Mesenchymal stem cell of the bone marrow (primary cell): ENCODE data around the genes AFP, BTC and NUP54.

GRCh38 chr4:73257706-73257878 is 1.0 kb downstream of the ANKRD17 start:
- CAGE, long polyA plus RNA = no peak

DNA sequence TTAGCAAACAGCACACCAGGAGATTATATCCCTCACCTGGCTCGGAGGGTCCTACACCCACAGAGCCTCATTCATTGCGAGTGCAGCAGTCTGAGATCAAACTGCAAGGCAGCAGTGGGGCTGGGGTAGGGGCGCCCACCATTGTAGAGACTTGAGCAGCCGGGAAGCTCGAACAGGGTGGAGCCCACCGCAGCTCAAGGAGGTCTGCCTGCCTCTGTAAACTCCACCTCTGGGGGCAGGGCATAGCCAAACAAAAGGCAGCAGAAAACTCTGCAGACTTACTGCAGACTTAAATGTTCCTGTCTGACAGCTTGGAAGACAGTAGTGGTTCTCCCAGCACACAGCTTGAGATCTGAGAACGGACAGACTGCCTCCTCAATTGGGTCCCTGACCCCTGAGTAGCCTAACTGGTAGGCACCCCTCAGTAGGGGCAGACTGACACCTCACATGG is 61.1 kb upstream of the ANKRD17 start:
- CAGE, long polyA plus RNA = no peak

GRCh38 chr4:73436097-73436531 is at the start of gene AFP:
TSS of gene AFP (plus strand) at chr4:73436221.
- CAGE, long polyA plus RNA = no peak

DNA sequence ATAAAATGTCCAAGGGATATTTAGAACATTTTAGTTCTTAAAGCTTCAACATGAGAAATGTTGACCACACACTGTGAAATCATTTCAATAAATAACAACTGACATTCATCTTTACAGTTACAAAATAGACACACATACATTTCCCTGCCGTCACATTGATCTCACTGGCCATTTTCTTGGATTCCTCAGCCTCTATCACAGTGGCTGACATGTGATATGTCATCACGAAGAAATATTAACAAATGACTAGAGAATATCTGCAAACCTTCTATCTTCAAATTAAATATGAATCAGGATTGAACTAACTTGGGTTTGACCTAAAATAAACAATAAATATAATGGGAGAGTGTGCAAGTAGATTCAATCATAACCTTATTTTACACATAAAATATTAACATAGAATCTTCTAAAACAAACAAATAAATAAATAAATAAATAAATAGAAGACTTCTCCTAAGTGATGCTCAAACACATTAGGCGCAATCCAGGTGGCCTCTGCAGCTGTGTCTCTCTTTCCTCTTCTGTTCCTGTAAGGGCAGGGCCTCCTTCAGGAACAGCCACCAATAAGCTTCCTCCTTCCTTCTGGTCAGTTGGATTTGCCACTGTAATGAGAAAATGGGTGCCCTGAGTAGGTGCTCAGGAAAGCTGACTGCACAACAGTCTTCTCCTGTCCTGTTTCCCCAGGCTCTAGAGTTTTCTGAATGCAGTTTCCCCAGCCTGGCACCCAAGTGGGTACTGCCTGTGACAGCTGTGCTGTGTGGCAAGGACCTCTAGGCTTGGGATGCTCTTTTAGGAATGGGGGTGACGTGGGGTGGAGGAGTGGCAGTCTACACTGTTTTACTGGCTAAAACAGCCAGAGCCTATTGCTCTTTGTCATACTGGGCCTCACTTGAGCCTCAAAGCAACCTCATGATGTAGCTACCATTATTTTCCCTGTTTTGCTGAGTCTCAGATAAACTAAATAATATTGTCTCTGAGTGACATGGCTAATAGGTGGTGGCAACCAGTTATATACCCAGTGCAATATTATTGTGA is 1.5 kb downstream of the CXCL2 start:
- CAGE, long polyA plus RNA = no peak

- CAGE, long polyA plus RNA = no peak
These were observed 1.8 kb downstream of the EREG start for GRCh38 chr4:74366643-74367223.

DNA sequence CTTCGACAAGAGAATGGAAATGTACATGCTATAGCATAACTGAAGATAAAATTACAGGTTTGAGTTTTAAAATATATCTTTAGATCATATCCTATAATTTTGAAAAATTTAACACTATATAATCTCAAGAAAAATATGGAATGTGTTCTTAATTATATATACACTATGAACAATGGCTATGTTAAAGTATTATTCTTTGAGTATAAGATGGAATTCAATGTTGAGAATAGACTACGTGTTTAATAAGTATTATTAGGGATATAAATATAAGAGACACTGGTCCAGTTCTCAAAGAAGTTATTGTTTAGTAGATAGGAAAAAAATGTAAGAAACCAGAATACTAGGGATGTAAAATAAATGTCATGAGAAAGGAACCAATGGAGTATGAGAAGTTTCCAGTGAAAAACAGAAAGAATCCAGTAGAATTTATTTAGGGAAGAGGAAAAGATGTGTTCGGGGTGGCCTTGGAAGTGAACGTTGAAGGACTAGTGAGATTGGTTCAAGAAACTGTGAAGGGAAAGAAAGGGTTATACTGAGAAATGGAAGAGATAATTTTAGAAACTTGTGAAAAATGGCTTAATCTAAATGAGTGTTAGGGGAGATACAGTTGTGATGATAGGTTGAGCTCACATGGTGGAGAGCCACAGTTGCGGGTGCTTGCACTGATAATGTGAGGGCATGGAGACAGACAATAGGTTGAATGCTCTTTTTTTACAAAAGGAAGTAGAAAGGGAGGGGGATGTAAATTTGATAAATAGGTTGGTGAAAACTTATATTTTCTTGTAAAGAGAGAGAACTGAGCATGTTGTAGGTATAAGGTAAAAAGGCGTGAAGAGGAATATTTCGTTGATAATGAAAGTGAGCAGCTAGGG is 7.9 kb downstream of the AREG start:
- CAGE, long polyA plus RNA = no peak

- CAGE, long polyA plus RNA = no peak
These were observed 126.4 kb downstream of the BTC start for GRCh38 chr4:74667846-74668397.

DNA sequence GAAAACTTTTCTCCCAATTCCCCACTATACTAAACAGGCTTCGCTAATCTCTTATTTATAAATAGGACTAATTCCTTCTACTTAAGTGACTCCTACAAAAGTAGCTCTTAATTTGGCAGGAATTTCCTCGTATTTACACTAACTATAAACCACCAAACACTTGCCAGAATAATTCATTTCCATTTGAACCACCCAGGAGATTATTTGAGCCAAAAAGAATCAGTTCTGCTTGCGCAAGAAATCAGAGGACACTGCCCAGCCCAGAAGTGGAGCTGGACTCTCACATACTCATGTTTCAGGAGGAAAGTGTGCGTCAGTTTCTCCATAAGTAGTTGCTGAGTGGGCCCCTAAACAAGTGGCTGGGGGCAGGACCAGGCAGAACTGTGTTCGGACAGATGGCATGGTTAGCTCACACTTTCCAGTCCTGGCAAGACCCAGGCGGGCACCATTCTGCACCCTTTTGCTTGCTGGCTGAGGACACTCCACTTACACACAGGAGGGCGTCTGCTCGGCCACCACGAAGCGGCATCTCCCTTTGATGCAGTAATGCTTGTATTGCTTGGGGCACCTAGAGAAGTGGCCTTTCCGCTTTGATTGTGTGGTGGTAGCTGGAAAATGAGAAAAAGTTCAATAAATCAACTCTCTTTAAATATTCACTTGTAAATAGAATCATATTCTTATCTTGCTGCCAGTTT is 38.8 kb downstream of the BTC start:
- CAGE, long polyA plus RNA = no peak

- CAGE, long polyA plus RNA = no peak
These were observed at the start of gene BTC for GRCh38 chr4:74794353-74795075. TSS of gene BTC (minus strand) at chr4:74794523.

DNA sequence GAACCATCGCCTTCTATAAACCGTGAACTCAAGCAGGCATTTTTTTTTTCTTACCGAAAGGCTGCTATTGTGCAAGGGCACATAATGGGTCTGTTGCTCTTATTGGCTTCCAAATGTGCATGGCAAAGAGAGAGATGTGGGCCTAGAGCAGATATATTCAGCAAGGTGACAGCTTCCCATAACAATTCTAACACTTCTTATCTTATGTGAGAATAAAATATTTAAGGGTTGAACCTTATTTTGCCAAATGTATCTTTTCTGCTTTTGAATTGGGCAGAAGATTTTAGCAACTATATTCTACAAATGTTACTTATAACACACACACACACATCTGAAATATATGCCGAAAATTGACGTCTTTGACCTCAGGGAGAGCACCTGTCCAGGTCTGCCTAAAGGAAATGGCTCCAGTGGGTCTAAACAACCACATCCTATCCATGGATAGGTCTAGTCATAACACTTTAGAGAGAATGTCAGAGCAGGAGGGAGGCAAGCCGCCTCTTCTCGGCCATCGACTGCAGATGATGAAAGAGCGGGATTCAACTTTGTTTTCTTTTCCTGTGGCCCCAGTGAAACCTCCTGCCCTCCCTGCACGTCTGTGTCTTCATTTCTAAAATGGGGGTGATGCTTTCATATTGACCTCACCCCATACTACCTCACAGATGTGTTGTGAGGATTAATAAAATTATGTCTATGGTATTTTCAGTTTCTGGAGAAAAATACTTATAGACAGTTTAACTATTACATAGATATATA is 115.9 kb downstream of the PARM1 start:
- CAGE, long polyA plus RNA = no peak

GRCh38 chr4:75126586-75127318 is 193.8 kb downstream of the PARM1 start:
- CAGE, long polyA plus RNA = no peak

- CAGE, long polyA plus RNA = no peak
These were observed 269.8 kb downstream of the RCHY1 start for GRCh38 chr4:75244361-75244821.

- CAGE, long polyA plus RNA = no peak
These were observed 186.6 kb downstream of the RCHY1 start for GRCh38 chr4:75327557-75327983.

GRCh38 chr4:75639022-75639661 is 8.8 kb upstream of the CDKL2 start:
- CAGE, long polyA plus RNA = no peak

DNA sequence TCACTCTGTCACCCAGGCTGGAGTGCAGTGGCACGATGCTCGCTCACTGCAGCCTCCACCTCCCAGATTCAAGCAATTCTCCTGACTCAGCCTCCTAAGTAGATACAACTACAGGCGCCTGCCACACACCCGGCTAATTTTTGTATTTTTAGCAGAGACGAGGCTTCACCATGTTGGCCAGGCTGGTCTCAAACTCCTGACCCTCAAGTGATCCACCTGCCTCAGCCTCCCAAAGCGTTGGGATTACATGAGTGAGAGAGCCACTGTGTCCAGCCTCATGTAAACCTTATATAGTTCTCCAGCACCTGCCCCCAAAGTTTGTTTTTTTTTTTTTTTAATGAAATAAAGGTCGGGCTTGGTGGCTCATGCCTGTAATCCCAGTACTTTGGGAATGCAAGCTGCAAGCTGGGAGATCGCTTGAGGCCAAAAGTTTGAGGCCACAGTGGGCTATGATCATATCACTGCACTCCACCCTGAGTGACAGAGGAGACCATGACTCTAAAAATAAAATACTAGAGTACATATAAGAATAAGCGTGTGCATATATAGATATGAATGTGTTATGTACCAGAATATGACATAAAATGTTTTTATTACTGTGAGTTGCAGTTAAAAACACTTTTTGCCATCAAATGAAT is 11.9 kb downstream of the G3BP2 start:
- CAGE, long polyA plus RNA = no peak

DNA sequence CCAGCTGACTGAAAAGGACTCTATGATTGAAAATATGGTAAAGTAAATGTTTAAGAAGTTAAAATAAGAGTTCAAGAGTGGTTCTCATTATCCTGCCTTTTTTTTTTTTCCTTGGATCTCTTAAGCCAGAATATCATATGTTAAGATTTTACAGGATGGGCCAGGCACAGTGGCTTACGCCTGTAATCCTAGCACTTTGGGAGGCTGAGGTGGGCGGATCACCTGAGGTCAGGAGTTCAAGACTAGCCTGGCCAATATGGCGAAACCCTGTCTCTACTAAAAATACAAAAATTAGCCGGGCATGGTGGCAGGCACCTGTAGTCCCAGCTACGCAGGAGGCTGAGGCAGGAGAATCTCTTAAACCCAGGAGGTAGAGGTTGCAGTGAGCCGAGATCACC is 80.9 kb downstream of the USO1 start:
- CAGE, long polyA plus RNA = no peak

- CAGE, long polyA plus RNA = no peak
These were observed at the start of gene NUP54 for GRCh38 chr4:76148298-76148959. TSS of gene NUP54 (minus strand) at chr4:76148397.

- CAGE, long polyA plus RNA = no peak
These were observed 19.2 kb downstream of the SCARB2 start for GRCh38 chr4:76194216-76194939.

GRCh38 chr4:76206488-76207034 is 7.1 kb downstream of the SCARB2 start:
- CAGE, long polyA plus RNA = no peak

GRCh38 chr4:76208139-76208785 is 5.4 kb downstream of the SCARB2 start:
- CAGE, long polyA plus RNA = no peak